Suprapubic skin (tissue), 4 donors: ENCODE results near the genes CCDC115, CFC1, POTEE and CCDC74A.

DNA sequence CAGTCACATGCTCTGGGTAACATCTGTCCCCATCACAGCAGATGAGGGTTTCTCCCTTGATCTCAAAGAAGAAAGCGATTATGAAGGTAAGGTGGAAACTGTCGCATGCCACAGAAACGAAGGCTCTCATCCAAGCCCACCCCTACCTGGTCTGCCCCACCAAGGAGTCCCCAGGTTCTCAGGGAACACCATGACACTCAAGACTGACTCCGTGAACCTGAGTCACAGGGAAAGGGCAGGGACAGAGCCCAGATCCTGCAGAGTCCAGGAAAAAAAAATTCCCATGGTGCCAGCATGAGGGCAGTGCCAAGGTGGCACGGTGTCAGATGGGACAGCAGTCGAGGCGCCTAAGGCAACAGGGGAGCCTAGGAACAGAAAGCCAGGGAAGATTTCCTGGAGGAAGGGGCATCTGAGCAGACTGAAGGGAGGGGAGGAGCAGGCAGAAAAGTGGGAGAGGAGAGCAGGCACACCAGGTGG lies 4.5 kb downstream of the HS6ST1 start:
- PRO-cap: no peak
- RAMPAGE, long total RNA, 4 experiments: no peak in any of the 4 experiments

DNA sequence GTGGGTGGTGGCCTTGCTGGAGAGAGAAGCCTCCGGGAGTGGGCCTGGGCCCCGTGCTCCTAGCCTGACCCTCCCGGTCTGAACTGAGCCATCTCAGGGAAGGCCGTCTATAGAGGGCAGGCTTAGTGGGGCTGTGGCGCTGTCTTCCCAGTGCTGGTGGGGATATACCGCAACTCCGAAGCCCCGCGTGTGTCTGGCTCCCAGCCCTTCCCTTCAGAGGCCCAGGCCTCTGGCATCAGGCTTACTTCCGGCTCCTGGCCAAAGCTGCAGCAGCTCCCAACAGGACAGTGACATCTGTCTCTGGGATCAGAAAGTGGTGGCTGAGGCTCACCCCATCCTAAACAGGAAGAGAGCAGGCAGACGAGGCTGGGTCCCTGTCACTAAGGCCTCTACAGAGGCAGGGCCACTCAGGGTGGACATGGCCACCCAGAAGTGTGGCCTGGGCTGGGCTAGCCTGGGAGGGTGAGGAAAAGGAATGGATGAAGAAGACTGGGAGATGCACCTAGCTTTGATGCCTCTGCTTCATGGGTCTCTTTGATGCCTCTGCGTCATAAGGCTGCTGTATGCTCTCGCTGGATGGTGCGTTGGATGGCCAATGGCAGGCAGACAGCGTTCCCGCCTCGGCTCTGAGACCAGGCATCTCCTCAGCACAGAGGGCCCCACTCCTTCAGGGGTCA lies 131.2 kb upstream of the HS6ST1 start:
- PRO-cap: no peak
- RAMPAGE, long total RNA, 4 experiments: no peak in any of the 4 experiments

GRCh38 chr2:128639255-128639704 lies 320.6 kb upstream of the HS6ST1 start:
- PRO-cap: no peak
- RAMPAGE, long total RNA, 4 experiments: no peak in any of the 4 experiments

- PRO-cap: no peak
- RAMPAGE, long total RNA, 4 experiments: no peak in any of the 4 experiments
Measured at GRCh38 chr2:128654268-128654863, 335.7 kb upstream of the HS6ST1 start.

GRCh38 chr2:129059080-129059383 lies 740.4 kb upstream of the HS6ST1 start:
- PRO-cap: no peak
- RAMPAGE, long total RNA, 4 experiments: no peak in any of the 4 experiments

GRCh38 chr2:129483358-129483666 lies 496.2 kb upstream of the RAB6C start:
- PRO-cap: no peak
- RAMPAGE, long total RNA, 4 experiments: no peak in any of the 4 experiments

- PRO-cap: no peak
- RAMPAGE, long total RNA, 4 experiments: no peak in any of the 4 experiments
Measured at GRCh38 chr2:129938868-129939561, 40.5 kb upstream of the RAB6C start.

DNA sequence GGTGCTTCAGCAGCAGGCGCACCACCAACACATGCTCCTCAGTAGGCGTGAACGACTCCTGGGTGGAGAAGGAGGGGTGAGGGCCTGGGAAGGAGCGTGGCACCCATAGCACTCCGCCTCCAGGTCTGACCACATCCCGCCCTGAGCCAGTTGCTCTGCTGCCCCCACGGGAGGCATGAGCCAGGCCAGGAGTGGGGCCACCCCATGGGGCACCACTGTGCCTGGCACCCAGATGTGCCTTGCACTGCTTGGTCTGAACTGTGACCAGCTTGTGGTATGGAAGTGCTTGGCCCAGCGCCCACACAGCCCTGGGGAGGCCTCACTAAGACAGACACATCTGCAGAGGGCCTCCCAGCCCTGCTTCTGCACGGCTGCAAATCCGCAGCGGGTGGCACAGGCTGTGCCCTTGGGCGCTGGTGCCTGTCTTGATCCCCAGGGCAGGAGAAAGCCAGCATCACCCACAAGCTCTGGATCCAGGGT lies 12.5 kb upstream of the CCDC74B start:
- PRO-cap: no peak
- RAMPAGE, long total RNA, 4 experiments: no peak in any of the 4 experiments

DNA sequence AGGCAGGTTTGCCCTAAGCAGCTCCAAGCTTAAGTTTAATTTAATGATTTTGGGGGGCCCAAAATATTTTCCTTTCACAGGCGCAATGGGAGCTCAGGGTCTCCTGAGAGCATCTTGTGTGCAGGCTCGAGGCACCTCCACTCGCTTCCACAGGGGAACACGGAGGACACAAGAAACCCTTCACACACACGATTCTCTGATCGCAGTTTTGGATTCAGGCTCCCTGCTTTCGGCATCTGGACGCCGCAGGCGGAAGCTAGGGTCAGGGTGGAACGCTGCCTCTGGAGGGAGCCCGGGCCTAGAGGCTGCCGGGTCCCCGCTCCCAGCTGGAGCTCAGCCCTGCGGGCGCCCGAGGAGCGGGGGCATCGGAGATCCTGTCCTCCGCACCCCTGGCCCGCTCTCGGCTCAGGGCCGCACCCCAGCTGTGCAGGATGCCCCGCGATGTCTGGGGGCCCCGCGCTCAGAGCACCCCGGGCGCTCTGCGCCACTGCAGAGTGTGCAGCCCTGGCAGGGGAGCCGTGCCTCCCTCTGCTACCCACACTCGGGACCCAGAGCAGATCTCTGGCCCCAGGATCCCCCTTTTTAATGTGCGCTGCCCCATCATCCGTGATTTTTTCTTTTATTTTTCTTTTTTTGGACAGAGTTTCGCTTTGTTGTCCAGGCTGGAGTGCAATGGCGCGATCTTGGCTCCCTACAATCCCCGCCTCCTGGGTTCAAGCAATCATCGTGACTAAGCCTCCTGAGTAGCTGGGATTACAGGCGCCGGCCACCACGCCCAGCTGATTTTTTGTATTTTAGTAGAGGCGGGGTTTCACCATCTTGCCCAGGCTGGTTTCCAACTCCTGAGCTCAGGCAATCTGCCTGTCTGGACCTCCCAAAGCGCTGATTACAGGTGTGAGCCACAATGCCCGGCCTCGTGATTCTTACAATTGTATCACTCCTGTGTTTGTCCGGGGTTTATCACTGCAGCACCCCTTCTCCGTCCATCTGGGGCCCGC lies 54.8 kb upstream of the TUBA3E start:
- PRO-cap: no peak
- RAMPAGE, long total RNA, 4 experiments: no peak in any of the 4 experiments

- PRO-cap: bidirectional peak, plus-strand start at chr2:130342279, minus-strand start at chr2:130342143
- RAMPAGE, long total RNA, 4 experiments: start-site peak on the plus strand in 1 of 4 experiments, at chr2:130342194-130342279 at its widest, 25 reads per replicate; start-site peak on the minus strand in 4 of 4 experiments, at chr2:130342133-130342173 at its widest, 97 to 165 reads per replicate
Measured at GRCh38 chr2:130341902-130342513, at the start of gene CCDC115. TSS of gene CCDC115 (minus strand) at chr2:130342164.

DNA sequence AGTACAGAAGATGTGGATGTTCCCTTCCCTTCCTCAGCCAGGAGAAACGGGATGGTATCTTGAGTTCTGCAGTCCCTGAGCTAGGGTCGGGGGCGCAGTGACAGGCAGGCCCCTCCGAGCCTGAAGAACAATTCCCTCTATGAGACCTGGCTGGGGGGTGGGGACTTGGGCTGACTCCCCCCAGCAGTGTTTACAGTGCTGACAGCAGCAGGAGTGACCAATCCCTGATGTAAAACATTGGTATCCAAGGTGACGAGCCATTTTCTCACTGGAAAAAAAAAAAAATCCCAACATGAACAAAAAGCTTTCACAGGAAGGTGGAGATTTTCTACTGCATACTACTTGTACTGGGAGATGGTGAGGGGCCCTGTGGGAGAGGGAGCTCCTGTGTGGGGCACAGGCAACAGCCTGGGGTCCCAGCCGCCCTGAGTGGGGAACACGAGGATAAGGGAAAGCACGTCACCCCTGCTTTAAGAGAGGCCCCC lies at the start of gene CFC1:
Gene CFC1, minus strand, starts transcription at position 166 of the 485 bp plus-strand sequence.
- PRO-cap: no peak
- RAMPAGE, long total RNA, 4 experiments: no peak in any of the 4 experiments

GRCh38 chr2:131051457-131052474 lies 41.5 kb downstream of the FAM168B start:
- PRO-cap: no peak
- RAMPAGE, long total RNA, 4 experiments: no peak in any of the 4 experiments

DNA sequence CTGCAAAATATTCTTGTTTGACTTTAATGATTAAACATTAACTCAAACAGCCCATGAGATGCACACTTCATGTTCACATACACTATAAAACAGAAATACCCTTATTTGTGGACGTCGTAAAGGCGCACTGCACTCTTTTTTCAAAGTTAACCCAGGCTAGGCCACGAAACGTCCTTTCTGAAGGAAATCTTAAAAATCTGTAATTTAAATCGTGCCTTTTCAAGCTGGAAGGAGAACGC lies 789 bp downstream of the FAM168B start:
- PRO-cap: no peak
- RAMPAGE, long total RNA, 4 experiments: no peak in any of the 4 experiments

- PRO-cap: no peak
- RAMPAGE, long total RNA, 4 experiments: no peak in any of the 4 experiments
Measured at GRCh38 chr2:131105540-131106505, 687 bp downstream of the PLEKHB2 start.

DNA sequence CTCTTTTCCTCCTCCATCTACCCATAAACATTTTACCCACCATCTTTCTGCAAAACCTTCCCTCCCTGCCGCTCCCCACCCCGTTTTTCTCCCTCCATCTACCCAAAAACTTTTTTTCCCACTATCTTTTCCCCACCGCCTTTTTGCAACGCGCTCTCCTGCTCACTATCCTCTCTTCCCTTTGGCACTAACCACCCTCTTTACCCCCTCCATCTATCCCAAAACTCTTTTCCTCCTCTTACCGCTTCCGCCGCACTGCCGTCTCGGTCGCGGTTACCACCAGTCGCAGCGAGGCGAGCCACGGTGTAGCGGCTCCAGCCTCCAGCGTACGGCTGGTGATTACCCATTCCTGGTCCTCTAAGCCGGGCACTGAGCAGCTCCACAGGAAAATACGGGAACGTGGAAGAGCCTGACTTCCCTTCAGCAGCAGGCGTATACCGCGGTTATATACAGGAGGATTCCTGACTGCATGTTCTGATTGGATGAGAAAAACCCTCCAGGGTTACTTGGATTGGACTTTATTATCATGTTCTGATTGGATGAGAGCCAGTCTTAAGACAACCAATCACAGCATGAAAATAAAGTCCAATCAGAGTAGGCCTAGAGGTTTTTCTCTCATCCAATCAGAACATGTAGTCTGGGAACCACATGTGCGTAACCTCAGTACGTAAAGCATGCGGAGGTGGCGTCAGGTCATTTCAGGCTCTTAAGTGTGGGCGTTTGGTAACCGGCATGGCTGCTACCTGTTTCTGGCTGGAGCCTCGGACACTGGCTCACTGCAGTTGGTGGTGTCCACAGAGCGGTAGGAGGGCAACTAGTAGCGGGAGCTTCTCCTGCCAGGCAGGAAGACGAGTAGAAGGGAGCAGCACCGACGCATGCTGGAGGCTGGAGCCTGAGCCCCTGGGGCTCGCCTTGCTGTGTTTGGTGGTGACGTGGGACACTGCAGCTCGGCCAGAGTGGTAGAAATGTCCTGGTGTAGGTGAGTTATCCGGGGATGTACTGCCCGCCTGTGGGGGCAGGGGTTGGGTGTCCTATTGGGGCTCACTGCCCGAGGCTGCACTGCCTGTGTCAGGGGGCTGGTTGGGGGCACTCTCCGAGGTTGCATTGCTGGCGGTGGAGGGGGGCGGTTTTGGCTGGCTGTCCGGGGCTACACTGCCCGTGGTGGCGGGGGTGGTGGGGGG lies at the start of gene POTEE:
Gene POTEE, plus strand, starts transcription at position 696 of the 1,181 bp plus-strand sequence.
- PRO-cap: no peak
- RAMPAGE, long total RNA, 4 experiments: no peak in any of the 4 experiments

DNA sequence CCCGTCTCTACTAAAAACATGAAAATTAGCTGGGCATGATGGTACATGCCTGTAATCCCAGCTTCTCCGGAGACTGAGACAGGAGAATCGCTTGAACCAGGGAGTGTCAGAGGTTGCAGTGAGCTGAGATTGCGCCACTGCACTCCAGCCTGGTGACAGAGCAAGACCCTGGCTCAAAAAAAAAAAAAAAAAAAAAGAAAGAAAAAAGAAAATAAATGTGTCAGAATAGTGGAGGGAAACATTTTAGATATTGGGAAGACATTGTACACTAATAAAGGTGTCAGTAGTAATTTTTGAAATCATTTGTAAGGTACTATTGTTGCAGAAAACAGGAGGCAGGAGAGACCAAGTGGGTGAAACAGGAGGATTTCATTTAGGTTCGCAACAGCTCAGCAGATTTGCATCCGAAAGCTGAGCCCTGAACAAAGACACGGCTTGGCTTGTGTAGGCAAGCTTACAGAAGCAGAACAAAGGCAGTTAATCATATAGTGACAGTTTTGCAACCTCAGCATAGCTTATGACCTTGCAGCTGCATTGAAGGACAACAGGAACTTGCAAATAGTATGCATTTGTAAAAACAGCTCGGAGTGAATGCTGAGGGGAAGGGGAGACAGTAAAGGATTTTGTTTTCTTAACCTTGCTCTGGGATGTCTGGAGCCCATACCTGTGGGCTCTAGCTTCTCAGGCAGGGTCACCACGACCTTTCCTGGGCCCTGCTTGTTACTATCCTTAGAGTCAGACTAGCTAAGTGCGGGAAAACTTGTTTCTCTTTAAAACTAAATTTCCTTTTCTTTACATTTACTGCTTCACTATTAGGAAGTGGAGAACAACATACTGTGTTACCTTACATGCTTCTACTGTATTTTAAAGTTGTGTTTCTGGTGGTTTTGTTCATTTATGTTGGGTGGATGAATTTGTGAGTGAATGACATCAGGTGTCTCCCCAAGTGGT lies 26.6 kb downstream of the POTEE start:
- PRO-cap: no peak
- RAMPAGE, long total RNA, 4 experiments: no peak in any of the 4 experiments

GRCh38 chr2:131521477-131522546 lies 5.9 kb upstream of the CCDC74A start:
- PRO-cap: no peak
- RAMPAGE, long total RNA, 4 experiments: no peak in any of the 4 experiments

DNA sequence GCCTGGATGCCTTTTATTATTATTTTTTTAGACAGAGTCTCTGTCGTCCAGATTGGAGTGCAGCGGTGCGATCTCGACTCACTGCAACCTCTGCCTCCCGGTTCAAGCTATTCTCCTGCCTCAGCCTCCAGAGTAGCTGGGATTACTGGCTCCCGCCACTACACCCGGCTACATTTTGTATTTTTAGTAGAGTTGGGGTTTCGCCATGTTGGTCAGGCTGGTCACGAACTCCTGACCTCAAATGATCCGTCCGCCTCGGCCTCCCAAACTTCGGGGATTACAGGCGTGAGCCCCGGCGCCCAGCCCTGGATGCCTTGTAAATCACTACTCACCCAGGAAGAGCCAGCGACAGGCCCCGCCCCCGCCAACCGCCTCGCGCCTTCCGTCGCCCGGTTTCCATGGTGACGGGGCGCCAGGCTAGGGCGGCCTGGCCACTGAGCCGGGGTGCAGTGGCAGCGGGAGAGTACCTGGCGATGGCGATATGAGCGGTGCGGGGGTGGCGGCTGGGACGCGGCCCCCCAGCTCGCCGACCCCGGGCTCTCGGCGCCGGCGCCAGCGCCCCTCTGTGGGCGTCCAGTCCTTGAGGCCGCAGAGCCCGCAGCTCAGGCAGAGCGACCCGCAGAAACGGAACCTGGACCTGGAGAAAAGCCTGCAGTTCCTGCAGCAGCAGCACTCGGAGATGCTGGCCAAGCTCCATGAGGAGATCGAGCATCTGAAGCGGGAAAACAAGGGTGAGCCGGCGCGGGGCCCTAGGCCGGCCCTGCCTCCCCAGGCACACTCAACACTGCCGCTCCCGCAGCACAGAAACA lies at the start of gene CCDC74A:
Gene CCDC74A, plus strand, starts transcription at position 399 of the 809 bp plus-strand sequence.
- PRO-cap: no peak
- RAMPAGE, long total RNA, 4 experiments: no peak in any of the 4 experiments

GRCh38 chr2:132276621-132277327 lies 115.0 kb upstream of the ANKRD30BL start:
- PRO-cap: no peak
- RAMPAGE, long total RNA, 4 experiments: no peak in any of the 4 experiments

DNA sequence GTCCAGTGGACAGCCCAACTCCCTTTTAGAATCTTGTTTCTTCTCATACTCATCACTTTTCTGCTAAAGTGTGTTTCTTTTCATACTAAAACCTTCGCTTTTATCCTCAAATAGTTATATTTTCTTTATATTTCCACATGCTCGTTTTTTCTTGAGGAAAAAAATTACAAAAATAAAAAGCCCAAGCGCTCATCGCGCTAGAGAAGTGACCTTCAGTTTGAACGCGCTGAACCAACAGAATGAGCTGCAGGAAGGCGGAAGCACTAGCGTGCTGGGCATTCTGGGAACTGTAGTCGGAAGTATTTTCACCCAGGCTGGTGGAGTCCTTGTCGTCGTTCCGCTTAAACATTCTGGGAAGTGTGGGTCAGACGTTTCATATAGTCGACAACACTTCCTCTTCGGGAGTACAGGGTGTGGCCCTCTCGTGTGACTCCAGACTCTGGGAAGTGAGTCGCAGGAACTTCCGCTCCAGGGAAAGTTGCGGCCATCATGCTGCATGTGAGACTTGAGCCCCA lies 84.3 kb upstream of the GPR39 start:
- PRO-cap: no peak
- RAMPAGE, long total RNA, 4 experiments: no peak in any of the 4 experiments